Epithelial cell of alveolus of lung (primary cell): ENCODE data around the genes STIP1 and DNAJC4.

- RAMPAGE, long total RNA = no peak
- RRBS = no CpG with 5 or more reads among the region's 10 CpGs
These were observed 1.5 kb upstream of the PLAAT2 start for GRCh38 chr11:63564336-63565407.

DNA sequence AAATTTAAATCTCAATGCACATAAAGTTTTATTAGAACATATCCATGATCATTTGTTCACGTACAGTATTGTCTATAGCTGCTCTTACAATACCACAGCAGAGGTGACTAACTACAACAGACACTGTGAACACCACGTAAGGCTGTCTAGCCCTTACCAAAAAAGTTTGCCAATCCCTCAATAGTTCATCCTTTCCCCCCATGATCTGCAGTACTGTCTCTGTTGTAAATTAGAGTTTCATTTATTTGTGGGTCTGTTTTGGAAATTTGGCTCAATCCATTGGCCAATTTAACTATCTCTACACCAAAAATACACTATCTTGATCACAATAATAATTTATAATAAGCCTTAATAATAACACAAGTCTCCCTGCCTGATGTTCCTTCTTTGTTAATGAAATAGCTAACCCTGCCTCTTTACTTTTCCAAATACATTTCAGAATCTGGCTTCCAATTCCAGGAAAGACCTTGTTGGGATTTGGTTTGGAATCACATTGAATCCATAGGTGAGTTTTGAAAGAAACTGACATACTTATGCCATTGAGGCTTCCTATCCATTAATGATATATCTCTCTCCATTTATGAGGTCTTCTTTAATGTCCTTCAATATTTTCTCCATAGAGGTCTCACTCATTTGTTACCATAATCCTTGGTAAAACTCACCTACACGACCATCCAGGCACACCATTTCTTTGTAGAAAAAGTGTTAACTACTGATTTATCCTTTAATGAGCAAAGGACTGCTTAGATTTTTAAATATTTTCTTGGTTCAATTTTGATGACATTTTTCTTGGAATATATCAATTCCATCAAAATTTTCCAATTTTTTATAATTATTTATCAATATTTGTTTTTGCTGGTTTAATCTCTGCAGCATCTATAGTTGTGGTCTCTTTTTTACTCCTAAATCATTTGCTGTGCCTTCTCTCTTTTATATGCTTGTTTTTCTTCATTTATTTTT is 6.8 kb upstream of the PLAAT2 start:
- RAMPAGE, long total RNA = no peak
- RRBS = no CpG with 5 or more reads among the region's 3 CpGs

DNA sequence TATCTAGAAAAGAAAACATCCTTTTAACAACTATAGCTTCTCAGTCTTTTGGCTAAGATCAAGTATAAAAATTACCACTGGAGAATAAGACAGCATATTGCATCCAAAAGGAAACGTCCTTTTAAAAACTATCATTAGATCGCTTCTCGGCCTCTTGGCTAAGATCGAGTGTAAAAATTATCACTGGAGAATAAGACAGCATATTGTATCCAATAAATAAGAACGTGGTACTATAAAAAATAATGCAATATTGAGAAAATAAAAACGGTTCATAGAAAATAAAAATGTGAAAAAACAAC is 14.4 kb upstream of the PLAAT2 start:
- RAMPAGE, long total RNA = no peak
- RRBS = no CpG with 5 or more reads among the region's 6 CpGs

- RAMPAGE, long total RNA = no peak
- RRBS = no CpG with 5 or more reads among the region's 33 CpGs
These were observed 721 bp downstream of the PLAAT3 start for GRCh38 chr11:63613450-63613974.

DNA sequence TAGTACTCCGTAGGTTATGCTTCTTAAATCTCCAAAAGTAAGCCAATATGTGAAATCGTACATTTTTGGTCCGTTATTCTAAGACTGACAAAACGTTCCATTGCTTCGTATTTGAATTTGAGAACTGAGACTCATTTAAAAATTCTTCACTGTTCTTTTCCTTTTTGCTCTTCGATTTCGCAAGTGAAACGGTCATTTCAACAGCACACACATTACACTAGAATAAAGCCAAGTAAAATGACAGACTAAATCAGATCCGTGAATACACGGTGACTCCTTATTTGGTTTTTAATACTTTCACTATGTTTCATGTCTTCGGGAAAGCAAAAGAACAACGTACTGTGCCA is 907 bp downstream of the ATL3 start:
- RAMPAGE, long total RNA = no peak
- RRBS = no CpG with 5 or more reads among the region's 12 CpGs

DNA sequence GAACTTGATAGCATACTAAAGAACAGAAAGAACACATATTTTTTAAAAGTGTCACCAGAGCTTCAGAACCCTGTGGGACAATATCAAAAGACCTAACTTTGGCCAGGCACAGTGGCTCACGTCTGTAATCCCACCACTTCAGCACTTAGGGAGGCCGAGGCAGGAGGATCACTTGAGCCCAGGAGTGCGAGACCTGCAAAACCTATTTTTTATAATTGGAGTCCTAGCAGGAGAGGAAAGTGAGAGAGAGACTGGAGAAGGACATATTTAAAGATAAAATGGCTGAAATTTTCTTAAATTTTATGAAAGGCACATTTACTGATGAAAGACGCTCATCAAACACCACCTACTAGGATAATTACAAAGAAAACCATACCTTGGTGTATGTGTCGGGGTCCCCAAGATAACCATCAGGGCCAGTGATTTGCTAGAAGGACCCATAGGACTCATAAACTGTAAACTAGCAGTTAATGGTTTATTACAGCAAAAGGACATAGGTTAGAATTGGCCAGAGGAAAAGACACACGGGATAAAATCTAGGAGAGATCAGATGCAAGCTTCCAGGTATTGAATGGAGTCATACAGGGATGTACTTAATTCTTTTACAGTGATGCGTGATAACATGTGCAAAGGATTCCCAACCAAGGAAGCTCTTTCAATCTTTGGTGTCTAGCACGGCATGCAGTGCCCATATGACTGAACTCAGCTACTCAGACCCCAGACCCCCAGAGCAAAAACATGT is 40.8 kb downstream of the ZFTA start:
- RAMPAGE, long total RNA = no peak
- RRBS = no CpG with 5 or more reads among the region's 8 CpGs

- RAMPAGE, long total RNA = no peak
- RRBS = 40% methylated on average over 4 of the region's 15 CpGs
These were observed 6.5 kb downstream of the ZFTA start for GRCh38 chr11:63762007-63762445.

DNA sequence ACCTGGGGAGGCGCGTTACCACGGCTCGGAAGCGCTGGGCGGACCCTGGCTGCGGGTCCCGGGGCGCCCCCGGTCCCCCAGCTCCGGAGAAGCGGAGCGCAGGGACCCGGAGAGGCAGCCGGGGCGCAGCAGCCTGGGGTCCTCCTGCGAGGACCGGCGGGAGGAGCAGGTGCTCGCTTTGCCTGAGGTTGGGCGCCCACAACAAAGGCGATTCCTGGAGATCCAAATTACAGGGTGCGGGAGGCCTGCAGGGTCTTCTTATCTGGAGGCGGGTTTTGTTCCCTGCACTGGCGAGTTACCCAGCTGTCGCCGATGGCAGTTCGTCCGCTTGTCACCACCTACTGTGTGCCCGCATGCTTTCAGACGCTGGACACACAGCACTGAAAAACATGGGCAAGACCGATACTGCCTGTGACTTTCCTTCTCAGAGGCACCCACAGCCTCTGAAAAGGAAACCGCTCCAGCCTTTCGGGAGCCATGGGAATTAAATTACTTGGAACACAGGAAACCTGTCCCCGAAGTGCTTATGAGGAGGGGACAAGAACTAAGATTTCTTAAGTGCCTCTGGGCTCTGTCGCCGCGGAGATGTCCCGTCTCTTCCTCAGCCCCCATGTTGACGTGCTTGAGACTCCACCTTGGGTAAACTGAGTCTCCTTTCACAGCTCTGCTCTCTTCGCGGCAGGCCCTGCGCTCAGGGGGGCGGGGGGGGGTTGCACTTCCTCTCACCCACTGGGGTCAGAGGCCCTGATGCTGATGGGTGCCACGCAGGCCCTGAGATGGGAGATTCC is 1.3 kb upstream of the ZFTA start:
- RAMPAGE, long total RNA = no peak
- RRBS = under 1% methylated on average over 7 of the region's 45 CpGs

GRCh38 chr11:63842514-63843681 is 4.0 kb downstream of the MARK2 start:
- RAMPAGE, long total RNA = no peak
- RRBS = no CpG with 5 or more reads among the region's 7 CpGs

GRCh38 chr11:64027849-64028169 is 7.9 kb upstream of the FLRT1 start:
- RAMPAGE, long total RNA = no peak
- RRBS = no CpG with 5 or more reads among the region's 7 CpGs

DNA sequence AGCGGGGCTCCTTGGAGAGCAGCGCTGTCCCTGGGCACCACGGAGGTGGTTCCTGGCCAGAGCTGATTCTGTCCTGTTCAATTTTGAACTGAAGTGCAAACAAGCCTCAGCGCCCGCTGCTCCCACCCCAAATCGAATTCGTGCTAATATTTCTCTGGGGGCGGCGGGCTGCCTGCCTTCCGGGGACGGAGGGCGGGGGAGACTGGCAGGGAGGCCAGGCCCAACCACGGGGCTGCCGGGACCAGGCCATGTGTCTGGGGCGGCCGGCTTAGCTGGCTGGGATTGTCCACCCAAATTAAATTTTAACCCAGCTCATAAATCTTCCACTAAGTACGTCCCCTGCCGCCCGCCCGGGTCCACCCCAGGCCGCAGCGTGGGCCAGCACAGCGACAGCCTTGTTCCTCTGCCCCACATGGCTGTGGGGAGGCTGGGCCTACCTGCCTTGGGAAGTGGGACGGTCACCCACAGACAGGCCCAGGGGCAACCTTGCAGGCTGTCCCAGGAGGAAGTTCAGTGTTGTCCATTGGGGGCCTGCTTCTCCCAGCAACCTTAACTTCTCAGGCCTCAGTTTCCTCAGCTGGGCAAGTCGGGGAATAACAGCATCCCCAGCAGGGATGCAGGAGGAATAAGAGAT is 49.6 kb downstream of the FLRT1 start:
- RAMPAGE, long total RNA = no peak
- RRBS = 48% methylated on average over 10 of the region's 25 CpGs

- RAMPAGE, long total RNA = no peak
- RRBS = no CpG with 5 or more reads among the region's 18 CpGs
These were observed 17.6 kb downstream of the MACROD1 start for GRCh38 chr11:64148152-64148820.

DNA sequence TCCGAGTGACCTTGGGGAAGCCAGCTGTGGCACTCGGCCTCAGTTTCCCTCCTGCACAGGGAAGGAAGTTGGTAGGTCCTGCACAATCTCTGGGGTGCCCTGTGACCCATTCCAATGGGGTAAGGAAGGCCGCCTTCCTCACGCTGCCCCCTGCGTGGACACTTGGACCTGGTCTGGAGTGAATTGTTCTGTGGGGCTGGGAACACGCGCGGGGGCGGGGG is 689 bp downstream of the MACROD1 start:
- RAMPAGE, long total RNA = no peak
- RRBS = no CpG with 5 or more reads among the region's 9 CpGs

DNA sequence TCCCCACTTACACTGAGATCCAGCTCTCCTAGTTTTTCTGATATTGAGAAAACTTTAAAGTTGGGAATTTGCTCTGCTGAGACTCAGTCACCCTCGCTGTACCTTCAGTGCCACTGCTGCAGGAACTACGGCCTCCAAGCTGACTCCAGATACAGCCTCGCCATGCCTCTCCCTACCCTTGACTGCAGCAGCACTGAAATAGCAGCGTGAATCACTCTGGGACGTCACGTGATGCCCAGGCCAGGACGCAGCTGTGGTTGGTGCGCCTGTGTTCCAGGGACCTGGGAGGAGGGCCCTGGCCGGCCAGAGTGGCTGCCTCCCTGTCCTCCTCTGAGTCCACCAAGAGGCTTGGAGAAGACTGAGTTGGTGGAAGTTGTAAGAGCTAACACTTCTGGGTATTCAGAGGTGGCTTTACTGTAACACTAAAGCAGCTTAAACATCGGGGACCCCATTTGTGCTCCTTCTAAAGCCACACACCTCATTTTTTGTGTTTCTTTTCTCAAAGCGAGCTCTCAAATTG is 4.4 kb upstream of the STIP1 start:
- RAMPAGE, long total RNA = no peak
- RRBS = no CpG with 5 or more reads among the region's 11 CpGs

- RAMPAGE, long total RNA = start-site peak on the plus strand at chr11:64186178-64186239, 588 and 826 reads in 2 replicates
- RRBS = 1% methylated on average over 36 of the region's 51 CpGs
These were observed at the start of gene STIP1 for GRCh38 chr11:64185926-64186449. STIP1 (plus strand) TSS chr11:64186171.

DNA sequence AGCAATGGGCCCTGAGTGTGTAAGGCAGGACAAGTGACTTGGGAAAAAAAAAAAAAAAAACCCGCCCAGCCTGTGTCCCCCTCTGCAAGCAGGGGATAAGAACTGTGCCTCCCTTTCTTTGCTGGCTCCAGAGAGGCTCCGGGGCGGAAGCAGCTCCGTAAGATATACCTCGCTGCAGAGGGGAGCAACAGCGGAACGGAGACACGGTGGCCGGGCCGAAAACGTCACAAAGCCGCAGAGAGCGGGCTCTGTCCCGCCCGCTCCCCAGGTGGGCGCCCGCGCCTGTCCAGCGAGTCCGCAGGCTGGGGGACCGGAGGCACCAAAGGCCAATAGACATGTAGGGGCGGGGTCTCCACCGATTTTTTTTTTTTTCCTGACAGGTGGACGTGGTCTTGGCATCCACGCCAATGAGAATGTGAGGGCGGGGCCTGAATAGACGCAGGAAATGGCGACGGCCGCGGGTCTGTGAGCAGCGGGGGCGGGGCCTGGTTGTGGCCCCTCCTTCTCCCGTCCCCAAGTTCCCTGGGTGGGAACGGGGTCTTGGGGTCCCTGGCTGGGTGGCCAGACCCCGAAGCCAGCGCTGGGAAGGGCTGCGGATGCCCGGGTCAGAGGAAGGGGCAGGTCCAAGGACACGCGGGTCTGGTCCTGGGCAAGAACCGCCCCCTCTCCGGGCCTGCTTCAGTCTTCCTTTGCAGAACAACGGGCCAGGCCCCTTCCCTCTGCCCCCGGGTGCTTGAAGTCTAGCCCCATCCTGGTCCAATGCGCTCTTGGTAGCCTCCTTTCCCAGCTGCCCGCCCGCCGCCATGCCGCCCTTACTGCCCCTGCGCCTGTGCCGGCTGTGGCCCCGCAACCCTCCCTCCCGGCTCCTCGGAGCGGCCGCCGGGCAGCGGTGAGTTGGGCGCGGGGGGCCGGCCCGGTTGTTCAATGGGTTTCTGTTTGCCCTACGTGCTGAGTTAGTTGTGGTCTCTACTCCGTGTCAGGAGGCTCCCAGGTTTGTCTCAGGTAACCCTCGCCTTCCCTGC is at the start of gene DNAJC4:
DNAJC4 (plus strand) TSS at position 497 of the 1,022 bp plus-strand sequence.
- RAMPAGE, long total RNA = start-site peak on the plus strand centred at position 518 of the sequence, 52 bp wide, 249 and 17 reads in 2 replicates
- RRBS = 2% methylated on average over 24 of the region's 66 CpGs

DNA sequence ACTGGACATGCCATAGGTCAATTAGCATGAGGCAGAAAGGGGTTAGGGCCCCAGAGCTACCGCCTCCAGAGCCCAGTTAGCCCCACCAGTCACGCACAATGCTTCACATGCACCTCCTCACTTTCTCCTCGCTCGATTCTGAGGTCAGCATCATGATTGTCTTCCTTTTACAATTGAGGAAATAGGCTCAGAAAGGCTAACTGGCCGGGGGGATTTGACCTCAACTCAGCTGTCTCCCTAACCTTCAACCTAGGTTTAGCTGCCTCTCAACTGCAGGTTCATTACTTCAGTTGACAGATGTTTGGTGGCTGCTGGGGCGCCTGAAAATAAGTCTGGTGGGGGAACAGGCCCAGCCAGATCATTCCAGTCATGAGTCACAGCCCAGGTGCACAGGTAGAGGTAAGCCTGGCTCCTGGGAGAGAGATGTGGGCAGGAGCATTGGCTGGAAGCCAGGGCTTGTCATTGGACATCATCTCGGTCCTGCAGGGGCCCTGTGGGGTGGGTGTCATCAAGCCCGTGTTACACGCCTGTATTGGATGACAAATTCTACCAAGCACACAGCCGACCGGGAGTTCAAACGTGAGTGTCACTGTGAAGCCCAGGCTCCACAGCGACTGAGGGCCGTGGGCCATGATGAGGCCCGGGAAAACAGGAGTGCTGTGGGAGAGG is 625 bp upstream of the ENSG00000286264 start:
- RAMPAGE, long total RNA = no peak
- RRBS = 3% methylated on average over 5 of the region's 15 CpGs

DNA sequence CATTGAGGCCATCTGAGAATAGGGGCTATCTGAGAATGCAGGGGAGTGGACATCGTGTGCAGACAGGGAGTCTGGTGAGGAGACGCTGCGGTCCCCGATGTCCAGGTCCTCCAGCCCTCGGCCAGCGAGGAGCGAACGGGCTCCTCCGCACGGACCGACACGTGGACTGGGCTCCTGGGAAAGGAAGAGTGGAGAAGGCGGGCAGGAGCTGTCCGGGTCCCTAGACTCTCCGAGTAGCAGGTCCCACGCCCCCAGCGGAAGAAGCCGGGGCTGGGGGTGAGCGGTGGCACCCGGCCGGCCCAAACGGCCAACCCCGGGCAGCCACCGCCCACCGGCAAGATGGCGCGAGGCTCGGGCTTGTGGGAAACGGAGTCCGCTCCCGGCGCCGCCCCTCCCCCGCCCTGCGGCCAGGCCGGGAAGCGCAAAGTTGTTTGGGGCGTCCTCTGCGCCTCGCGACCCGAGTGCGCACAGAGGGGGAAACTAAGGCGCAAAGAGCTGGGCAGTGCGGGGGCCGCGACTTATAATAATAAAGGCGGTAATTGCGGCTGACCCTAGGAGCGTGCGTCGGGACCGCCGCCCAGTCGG is 535 bp upstream of the PPP1R14B start:
- RAMPAGE, long total RNA = no peak
- RRBS = 2% methylated on average over 12 of the region's 55 CpGs

DNA sequence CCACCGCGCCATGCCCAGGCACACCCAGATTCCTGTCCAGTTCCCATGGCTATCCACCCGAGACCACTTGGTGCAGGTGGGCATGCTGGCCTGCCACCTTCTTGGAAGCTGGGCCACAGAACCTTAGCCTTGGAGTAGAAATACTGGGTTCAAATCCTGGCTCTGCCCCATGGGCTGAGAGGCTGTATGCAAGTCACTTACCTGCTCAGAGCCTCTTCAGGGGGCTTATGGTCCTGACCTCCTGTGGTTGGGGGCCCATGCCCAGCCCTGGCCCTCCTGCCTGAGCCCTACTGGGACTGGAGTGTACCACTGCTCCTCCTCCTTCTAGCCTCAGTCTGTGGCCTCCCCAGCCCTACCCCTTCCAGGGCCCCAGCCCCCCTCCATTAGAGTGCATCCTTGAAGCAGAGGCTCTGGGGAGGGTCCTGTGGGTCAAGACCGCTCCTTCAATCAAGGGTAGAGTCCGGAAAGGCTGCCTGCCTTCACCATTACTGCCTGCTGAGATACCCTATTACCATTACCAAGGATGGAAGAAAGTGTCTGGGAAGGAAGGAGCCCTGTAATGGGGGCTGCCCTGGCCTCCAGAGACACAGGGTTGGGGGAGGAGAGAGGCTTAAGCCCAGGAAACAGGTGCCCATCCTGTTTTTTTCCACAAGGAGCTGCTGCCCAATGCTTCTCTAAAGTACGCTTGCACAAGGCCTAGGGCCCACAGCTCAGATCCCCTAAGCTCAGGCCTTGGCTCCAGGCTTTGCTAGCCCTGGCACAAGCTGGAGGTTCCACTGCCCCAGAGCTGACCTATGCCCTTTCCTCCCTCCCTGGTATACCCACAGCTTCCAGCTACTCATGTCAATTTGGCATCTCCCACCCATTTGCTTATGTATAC is 1.9 kb upstream of the PLCB3 start:
- RAMPAGE, long total RNA = no peak
- RRBS = no CpG with 5 or more reads among the region's 6 CpGs

DNA sequence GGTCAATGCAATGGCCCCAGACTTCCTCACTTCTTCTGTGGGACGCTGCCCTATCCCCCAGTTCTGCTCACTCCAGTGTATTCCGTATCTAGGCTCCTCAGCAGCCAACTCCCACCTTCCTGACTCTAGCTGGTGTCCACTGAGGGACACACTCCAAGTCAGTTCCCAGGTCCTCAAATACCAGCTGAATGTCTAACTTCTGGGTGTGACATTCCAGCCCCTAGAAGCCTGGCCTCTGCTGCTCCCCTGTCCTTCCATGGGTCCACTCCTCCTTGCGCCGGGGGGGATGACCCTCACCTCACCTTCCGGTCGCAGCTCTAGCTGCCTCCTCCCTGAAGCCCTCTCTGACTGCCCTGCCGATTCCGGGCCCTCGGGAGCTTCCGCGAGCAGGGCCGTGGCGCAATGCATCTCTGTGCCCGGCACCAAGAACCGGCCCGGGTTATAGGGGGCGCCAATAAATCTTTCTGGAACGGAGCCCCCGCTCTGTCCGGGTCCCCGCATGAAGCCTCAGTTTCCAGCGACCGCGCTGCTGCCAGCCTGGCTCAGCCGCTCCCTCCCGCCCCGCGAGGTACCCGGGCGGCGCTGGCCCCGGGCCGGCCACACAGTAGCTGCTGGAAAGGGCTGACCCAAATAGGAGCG is 15.4 kb downstream of the BAD start:
- RAMPAGE, long total RNA = no peak
- RRBS = under 1% methylated on average over 19 of the region's 34 CpGs